Breast epithelium (tissue), 2 donors: ENCODE measurements around the gene PRELID2.

GRCh38 chr5:142777310-142778131 lies 7.3 kb downstream of the ARHGAP26 start:
- PRO-cap = no peak
- RAMPAGE, long total RNA, 2 experiments = no peak in any of the 2 experiments

DNA sequence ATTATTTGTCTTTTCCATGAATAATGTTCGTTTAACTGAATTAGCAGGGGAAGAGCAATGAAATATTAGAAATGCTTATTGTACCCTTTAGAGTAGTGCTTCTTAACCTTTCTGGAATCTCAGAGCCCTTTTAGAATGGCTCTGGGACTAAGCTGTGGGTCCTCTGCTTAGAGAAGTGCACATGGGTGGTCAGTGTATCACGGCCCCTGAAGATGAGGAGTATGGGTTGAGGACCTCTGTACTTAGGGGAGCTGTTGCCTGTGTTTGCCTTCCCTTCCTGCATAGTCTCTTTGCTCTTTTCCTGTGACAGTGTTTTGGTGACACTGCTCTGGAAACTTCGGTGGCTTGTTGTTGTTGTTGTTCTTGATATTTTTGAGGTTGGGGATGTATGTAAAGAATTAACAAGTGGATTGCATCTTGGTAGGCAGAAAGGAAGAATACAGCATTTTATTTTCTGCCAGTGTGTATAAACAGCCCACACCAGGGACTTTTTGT lies 199.4 kb downstream of the ARHGAP26 start:
- PRO-cap = no peak
- RAMPAGE, long total RNA, 2 experiments = no peak in any of the 2 experiments

DNA sequence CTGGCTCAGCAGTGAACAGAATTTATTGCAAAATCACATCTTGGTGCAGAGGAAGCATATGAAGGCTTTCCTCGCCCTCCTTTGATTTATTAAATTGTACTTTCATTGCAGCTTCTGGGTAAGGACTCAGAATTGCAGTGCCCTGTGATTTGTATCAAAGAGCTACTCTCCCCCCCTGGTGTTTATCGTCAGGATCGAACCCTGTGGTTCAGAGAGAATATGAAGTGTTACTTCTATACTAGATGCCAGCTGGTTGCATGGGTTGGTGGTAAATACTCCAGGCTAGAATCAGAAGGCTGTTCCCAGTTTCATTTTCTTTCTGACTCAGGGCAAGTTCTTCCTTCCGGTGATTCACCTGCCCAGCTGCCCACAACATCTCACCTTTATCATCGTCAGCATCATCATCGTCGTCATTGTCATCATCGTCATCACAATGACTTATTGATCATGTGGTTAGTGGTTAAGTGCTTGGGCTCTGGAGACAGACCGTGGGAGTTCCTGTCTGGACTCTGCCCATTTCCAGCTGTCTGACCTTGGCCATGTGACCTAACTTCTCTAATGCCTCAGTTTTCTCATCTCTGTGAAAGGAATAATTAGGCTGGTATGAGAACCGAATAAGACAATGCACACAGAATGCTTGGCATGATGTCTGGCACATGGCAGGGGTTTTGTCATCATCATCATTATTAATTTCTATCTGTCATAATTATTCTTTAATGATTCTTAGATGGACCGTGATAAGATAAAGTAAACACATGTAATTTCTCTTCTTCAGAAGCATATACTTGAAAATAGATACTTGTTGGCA lies 238.9 kb downstream of the ARHGAP26 start:
- PRO-cap = no peak
- RAMPAGE, long total RNA, 2 experiments = no peak in any of the 2 experiments

GRCh38 chr5:143042384-143042779 lies 272.2 kb downstream of the ARHGAP26 start:
- PRO-cap = no peak
- RAMPAGE, long total RNA, 2 experiments = no peak in any of the 2 experiments

GRCh38 chr5:143056797-143057127 lies 286.6 kb downstream of the ARHGAP26 start:
- PRO-cap = no peak
- RAMPAGE, long total RNA, 2 experiments = no peak in any of the 2 experiments

- PRO-cap = no peak
- RAMPAGE, long total RNA, 2 experiments = no peak in any of the 2 experiments
Measured at GRCh38 chr5:143207438-143208230, 195.9 kb downstream of the NR3C1 start.

DNA sequence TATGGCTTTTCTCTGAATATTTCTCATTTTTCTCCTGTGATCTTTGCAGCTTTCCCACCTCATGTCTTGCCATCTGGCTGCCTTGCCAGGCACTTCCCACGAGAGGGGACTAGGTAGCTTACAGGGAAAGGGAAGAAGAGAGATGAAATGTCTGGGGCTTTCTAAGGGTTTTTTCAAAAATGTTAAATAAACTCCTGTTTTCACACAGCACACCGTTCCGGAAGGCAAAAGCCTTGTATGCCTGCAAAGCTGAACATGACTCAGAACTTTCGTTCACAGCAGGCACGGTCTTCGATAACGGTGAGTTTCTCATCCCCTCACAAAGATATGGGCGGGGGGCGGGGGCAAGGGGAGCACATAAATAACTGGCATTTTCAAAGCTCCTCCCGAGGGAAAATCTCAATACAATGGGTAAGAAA lies 189.7 kb downstream of the NR3C1 start:
- PRO-cap = no peak
- RAMPAGE, long total RNA, 2 experiments = no peak in any of the 2 experiments

DNA sequence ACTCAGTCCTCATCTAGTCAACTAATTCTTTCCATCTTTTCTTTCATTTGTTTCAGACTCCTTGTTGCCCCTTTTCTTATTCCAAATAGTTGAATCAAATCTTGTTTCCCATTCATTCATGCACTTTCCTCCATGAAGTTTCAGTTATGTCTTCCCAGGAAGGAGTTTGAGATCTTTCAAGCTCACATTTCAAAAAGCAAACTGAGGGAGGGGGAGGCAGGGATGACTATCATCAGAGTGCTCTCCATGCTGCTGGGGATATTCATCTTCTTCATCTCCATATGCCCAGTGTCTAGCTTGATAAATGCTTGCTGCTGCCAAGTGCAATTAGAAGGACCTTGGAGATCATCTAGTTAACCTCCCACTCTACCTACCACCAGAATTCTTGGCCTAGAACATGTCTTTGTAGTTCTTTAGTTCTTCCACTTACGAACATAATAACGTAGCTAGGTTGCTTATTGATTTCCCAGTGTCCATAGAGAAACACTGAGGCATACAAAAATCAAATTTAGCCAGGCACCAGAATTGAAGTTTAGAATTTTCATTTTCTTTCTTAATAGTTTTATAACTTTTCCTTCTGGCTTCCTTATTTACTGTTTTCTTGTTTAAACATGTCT lies 14.4 kb downstream of the NR3C1 start:
- PRO-cap = no peak
- RAMPAGE, long total RNA, 2 experiments = no peak in any of the 2 experiments

DNA sequence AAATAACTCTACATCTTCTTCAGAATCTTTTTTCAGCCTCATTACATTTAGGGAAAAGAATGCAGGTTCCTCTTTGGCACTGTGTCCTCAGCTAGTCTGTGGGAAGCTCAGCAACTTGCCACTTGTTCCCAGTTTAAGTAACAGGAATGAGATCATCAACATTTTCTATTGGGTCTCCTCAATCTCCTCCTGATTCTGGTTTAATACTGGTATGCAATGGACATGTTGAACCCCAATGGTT lies 78.3 kb upstream of the HMHB1 start:
- PRO-cap = no peak
- RAMPAGE, long total RNA, 2 experiments = no peak in any of the 2 experiments

- PRO-cap = no peak
- RAMPAGE, long total RNA, 2 experiments = no peak in any of the 2 experiments
Measured at GRCh38 chr5:145646047-145647063, 188.8 kb downstream of the PRELID2 start.

GRCh38 chr5:145728014-145728756 lies 107.0 kb downstream of the PRELID2 start:
- PRO-cap = no peak
- RAMPAGE, long total RNA, 2 experiments = no peak in any of the 2 experiments

DNA sequence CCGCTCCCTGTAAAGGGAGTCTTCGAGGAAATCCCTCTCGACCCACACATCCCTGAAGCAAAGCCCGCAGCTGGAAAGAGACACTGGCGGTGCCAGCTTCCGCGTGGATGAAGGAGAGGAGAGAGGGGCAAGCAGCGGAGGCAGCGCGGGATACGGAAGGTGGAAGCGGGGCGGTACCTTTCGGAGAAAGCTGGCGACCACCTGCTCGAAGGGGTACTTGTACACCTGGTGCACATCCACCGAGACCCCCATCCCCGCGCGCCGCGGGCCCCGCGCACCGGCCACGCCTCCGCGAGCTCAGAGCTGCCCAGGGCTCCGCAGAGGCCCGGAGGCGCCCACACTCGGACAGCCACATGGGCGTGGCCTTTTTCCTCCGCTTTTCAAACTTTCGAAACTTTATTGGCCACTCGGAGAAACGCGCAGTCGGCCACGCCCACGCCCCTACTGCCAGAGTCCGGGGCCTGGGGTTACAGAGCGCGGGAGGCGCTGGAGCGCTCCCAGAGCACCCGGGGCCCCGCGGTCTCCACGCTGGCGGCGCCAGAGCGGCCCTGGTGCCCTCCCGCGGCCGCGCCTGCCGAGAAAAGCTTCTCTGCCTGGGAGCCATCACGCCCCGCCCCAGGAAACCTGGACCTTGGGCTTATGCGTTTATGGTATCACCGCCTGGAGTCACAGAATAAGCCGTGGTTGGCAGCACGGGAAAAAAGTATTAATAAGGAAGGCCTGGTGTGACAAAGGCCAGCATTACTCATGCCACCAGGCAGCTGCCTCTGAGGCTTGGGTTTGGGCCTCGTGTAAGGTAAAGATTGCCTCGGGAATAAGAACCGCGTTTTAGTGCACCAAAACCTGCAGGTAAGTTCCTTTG lies at the start of gene PRELID2:
PRELID2 (minus strand) TSS at position 343 of the 862 bp plus-strand sequence.
- PRO-cap = bidirectional peak, plus-strand start at position 472 of the sequence, minus-strand start at position 343 of the sequence
- RAMPAGE, long total RNA, 2 experiments = start-site peak on the minus strand in 1 of 2 experiments, centred at position 317 of the sequence, 219 reads per replicate

GRCh38 chr5:146487276-146487869 lies 28.6 kb downstream of the GPR151 start:
- PRO-cap = no peak
- RAMPAGE, long total RNA, 2 experiments = no peak in any of the 2 experiments

GRCh38 chr5:146919156-146919771 lies 40.7 kb upstream of the PPP2R2B start:
- PRO-cap = no peak
- RAMPAGE, long total RNA, 2 experiments = no peak in any of the 2 experiments

GRCh38 chr5:147446382-147446988 lies 63.4 kb downstream of the DPYSL3 start:
- PRO-cap = no peak
- RAMPAGE, long total RNA, 2 experiments = no peak in any of the 2 experiments

GRCh38 chr5:147452936-147453293 lies 57.0 kb downstream of the DPYSL3 start:
- PRO-cap = no peak
- RAMPAGE, long total RNA, 2 experiments = no peak in any of the 2 experiments

DNA sequence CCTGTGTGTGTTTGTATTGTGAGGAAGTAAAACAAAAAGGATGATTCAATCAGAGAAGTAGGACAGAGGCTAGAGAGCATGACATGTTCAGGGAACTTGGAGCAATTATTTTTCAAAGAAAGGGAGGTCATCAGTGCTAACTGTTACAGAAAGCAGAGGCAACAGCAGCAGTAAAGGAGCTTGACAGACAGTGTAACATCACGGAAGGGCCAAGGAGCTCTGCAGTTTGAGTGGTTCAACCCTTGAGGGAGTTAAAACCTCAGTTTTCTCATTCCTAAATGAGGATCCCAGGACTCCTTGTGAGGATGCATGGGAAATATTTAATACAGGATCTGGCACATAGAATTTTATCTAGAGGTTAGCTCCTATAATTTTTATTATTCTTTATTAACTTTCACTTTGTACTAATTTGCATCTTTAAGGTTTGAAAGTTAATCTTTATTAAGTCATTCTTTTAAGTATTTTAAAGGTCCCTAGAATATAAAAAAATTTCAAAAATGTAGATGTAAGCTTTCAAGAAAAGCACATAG lies 13.0 kb downstream of the SPINK1 start:
- PRO-cap = no peak
- RAMPAGE, long total RNA, 2 experiments = no peak in any of the 2 experiments

DNA sequence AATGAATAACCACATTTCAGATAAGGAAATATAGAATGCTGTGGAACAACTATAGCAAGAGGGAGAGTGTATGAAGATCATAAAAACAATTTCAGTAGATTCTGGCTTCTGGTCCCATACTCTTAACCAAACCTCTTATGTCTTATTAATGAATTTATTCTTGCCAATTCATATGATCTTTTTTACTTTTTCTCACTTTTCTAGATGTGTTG lies 6.8 kb upstream of the SPINK1 start:
- PRO-cap = no peak
- RAMPAGE, long total RNA, 2 experiments = no peak in any of the 2 experiments

DNA sequence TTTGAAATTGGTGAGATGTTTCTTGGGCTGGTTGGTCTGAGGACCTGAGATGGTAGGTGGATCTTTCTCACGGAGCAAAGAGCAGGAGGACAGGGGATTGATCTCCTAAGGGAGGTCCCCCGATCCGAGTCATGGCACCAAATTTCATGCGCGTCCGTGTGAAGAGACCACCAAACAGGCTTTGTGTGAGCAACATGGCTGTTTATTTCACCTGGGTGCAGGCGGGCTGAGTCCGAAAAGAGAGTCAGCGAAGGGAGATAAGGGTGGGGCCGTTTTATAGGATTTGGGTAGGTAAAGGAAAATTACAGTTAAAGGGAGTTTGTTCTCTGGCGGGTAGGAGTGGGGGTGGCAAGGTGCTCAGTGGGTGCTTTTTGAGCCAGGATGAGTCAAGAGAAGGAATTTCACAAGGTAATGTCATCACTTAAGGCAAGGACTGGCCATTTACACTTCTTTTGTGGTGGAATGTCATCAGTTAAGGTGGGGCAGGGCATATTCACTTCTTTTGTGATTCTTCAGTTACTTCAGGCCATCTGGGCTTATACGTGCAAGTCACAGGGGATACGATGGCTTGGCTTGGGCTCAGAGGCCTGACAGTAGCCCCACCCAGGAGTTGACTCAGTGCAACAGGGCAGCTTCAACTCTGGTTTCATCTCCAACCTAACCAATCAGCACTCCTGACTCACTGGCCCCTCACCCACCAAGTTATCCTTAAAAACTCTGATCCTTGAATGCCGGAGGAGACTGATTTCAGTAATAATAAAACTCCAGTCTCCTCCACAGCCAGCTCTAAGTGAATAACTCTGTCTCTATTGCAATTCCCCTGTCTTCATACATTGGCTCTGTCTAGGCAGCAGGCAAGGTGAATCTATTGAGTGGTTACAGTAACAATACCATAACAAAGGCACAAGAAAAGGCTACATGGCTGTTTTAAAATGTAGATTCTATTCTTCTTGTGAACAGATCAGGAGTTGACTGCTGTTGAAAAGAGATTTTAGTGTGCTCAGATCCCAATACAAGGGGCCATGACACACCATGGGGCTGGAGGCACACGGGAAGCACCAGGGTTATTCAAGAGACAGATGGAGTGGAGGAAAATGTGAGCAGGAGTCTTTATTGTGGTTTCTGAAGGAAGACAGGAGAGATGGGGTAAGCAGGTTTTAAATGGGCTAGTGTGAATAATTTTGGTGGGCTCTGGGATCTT lies 4.2 kb upstream of the SCGB3A2 start:
- PRO-cap = no peak
- RAMPAGE, long total RNA, 2 experiments = no peak in any of the 2 experiments

GRCh38 chr5:147946276-147947396 lies 40.3 kb upstream of the C5orf46 start:
- PRO-cap = no peak
- RAMPAGE, long total RNA, 2 experiments = no peak in any of the 2 experiments